A673 (cell line): Measurements from ENCODE around the genes BRPF1 and IRAK2.

GRCh38 chr3:8561554-8561880, 59.9 kb downstream of the LMCD1 start:
- PRO-cap, result no peak

DNA sequence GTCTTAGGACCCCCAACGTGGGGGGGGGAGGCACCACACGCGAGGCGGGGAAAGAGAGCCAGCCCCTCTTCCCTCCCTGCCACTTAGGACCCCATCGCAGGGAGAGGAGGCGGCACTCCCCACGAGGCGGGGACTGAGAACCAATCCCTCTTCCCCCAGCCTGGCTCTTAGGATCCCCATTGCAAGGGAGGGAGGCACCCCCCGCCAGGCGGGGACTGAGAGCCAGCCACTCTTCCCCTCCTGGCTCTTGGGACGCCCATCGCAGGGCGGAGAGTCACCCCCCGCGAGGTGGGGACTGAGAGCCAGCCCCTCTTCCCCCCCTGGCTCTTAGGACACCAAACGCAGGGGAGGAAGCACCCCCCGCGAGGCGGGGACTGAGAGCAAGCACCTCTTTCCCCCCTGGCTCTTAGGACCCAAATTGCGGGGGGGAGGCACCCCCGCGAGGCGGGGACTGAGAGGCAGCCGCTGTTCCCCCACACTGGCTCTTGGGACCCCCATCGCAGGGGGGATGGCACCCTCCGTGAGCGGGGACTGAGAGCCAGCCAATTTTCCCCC, 34.2 kb upstream of the SSUH2 start:
- PRO-cap, result no peak

- PRO-cap, result no peak
Measured at GRCh38 chr3:8960199-8960440, 3.2 kb downstream of the RAD18 start.

DNA sequence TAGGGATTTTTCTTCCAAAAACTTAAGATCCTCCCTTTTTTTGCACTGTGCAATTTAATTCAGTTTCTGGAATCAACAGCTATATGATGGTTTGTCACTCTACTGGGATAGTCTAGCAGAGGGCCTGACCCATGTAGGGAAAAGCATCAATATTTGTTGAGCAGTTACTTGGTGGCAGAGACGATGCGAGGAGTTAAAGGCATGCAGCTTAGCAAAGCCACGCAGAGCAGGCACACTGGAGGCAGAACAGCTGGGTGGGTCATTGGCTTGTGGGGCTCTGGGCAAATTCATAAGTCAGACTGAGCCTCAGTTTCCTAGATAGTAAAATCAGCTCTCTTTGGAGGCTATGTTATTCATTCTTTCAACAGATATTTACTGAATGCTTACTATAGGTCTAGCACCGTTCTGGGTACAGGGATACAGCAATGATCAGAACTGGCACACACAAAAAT, 449 bp upstream of the SRGAP3 start:
- PRO-cap, result no peak

DNA sequence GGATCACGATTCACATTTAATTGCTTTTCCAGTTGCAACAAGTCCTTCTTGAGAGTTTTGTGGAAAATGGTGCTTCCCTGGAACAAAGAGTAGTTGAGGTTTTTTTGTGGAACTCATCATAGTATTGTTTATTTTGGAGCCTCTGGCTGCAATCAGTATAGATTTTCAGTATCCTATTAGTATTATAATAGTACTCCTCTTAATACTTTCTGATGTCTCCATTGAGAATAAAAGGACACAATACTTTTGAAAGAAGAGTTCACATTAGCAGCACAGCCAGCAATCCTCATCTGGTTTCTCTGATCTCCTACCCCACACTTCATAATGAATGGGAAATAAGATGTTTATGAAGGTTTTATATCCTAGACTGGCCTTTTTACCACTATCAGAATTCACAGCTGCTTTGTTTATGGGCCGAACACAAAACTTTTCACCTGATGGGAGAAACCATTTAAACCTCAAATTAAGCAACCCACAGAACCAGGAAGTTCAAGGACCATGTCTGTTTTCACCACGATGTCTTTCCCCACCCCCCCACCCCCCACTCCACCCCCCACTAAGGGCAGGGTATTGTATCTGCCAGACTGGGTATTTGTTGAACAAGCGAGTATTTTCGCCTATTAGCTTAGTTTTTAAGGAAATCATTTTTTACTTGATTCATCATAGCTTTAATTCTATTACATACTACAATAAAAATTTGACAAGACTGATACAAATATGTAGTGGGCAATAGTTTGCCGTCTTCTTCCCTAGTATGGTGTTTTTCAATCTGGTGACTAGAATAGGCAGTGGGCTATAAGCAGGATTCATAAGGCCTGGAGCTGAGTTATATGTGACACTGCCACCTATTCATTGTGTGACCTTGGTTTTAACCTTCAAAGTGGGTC, 11.3 kb upstream of the SETD5 start:
- PRO-cap, result no peak

GRCh38 chr3:9386734-9387321, 10.6 kb upstream of the SETD5 start:
- PRO-cap, result no peak

- PRO-cap, result no peak
Measured at GRCh38 chr3:9399342-9399565, 1.8 kb downstream of the SETD5 start.

- PRO-cap, result no peak
Measured at GRCh38 chr3:9414843-9415261, 17.4 kb downstream of the SETD5 start.

DNA sequence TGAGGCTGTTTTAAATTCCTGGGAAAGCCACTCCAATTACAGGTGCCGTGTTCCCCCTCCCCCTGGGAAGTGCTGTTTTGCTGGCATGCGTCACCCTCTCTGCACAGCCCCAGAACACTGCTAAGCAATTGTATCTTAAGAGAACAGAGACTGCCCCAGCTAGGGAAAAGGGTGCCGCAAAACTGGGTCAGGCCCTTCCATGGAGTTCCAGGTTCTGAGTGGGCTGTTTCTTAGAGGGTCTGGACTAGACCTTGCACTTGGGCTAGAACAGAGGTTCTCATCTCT, 21.4 kb upstream of the CPNE9 start:
- PRO-cap, result no peak

DNA sequence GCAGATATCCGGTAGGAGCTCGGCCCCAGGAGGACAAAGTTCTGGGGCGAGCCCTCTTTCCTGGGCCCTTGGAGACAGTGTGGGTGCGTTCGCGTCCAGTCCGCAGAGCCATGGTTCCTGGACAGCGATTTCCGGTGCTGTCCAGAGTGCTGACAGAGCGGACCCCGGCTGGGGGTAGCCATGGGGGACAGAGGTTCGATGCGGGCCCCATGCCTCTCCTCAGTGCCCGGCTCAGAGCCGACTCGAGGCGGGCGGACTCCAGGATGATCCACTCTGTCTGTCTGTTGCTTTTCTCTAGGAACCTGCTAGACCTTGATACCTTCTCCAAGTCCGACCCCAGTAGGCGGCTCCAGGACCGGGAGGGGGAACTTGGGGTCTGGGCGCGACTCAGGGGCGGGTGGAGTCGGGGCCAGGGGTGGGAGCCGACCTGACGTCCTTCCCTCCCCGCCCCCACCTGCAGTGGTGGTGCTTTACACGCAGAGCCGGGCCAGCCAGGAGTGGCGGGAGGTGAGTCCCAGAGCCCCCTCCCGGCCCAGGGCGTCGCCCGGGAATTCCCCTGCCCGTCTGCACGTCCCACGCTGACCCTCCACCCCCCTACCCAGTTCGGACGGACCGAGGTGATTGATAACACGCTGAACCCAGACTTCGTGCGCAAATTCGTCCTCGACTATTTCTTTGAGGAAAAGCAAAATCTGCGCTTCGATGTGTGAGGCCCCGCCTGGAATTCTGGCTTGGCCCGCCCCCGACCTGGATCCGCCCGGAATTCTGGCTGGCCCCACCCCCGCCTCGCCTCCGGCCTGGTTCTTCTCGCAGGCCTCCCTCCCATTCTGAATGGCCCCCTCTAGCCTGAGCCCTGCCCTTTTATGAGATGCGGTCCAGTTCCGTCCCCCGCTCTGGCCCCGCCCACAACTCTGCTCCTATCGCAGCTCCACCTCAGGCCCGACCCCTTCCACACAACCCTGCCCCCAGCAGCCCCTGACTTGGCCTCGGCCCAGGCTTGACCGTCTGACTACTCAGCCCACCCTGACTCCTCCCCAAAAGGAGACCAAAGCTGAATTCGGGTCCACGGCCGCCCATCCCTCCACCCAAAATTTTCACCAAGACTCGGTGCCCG, 1.0 kb downstream of the CPNE9 start:
- PRO-cap, result no peak

- PRO-cap, result bidirectional peak, plus-strand start at chr3:9731293, minus-strand start at chr3:9731154; unidirectional peak, plus-strand start at chr3:9731499; bidirectional peak, plus-strand start at chr3:9731783, minus-strand start at chr3:9731762
Measured at GRCh38 chr3:9730816-9731951, at the start of gene BRPF1. TSS of gene BRPF1 (plus strand) at chr3:9731735.

- PRO-cap, result no peak
Measured at GRCh38 chr3:9916325-9916826, 522 bp upstream of the IL17RC start.

DNA sequence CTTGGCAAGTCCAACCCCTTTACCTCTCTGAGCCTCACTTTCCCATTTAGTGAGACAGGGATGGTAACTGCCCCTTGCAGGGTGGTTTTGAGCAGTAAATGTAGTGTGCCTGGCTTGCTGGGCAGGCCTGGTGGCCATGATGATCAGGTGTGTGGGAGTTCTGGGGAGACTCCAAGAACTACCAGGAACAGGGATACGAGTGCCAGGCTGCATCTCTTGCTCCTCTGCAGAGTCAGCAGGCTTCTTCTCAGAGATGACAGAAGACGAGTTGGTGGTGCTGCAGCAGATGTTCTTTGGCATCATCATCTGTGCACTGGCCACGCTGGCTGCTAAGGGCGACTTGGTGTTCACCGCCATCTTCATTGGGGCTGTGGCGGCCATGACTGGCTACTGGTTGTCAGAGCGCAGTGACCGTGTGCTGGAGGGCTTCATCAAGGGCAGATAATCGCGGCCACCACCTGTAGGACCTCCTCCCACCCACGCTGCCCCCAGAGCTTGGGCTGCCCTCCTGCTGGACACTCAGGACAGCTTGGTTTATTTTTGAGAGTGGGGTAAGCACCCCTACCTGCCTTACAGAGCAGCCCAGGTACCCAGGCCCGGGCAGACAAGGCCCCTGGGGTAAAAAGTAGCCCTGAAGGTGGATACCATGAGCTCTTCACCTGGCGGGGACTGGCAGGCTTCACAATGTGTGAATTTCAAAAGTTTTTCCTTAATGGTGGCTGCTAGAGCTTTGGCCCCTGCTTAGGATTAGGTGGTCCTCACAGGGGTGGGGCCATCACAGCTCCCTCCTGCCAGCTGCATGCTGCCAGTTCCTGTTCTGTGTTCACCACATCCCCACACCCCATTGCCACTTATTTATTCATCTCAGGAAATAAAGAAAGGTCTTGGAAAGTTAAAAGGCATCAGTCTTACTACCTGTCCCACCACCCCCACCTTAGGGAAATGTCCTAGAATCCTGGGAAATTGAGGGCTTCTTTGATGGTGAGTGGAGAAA, 7.8 kb downstream of the PRRT3 start:
- PRO-cap, result no peak

- PRO-cap, result no peak
Measured at GRCh38 chr3:9986461-9986737, 242 bp downstream of the EMC3 start.

DNA sequence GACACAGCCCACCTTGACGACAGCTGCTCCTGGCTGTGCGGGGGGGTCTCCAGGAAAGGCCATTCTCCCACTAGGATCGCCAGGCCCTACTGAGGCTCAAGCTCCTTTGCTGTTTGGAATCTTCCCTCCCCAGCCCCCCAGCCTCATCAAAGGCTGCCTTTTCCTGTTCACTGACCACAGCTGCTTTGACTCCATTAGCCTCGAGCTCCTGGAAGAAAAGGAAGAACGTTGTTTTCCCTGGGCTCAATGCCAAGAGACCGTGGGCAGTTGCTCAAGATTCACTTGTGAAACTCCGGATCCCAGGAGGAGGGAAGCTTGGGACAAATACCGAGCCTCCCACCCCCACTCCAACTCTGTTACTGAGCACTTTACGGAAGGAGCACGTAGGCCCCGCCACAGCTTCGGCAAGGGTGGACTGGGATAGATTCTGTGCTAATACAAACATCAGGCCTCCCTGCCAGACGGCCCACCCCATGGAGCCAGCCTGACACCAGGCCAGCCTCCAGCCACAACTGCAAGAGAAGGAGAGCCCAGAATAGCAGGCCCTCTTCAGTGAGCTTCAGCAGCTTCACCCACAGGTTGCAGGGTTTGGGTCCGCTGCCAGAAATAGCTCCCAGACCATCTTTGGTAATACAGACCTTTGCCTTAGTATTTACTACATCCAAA, 10.8 kb upstream of the FANCD2 start:
- PRO-cap, result no peak

- PRO-cap, result no peak
Measured at GRCh38 chr3:10142633-10143255, 1.2 kb downstream of the VHL start.

- PRO-cap, result unidirectional peak, plus-strand start at chr3:10164919
Measured at GRCh38 chr3:10164561-10165595, at the start of gene IRAK2. TSS of gene IRAK2 (plus strand) at chr3:10164919.

- PRO-cap, result no peak
Measured at GRCh38 chr3:10225795-10226805, 22.2 kb upstream of the TATDN2 start.

- PRO-cap, result no peak
Measured at GRCh38 chr3:10311822-10312473, 9.0 kb downstream of the SEC13 start.

DNA sequence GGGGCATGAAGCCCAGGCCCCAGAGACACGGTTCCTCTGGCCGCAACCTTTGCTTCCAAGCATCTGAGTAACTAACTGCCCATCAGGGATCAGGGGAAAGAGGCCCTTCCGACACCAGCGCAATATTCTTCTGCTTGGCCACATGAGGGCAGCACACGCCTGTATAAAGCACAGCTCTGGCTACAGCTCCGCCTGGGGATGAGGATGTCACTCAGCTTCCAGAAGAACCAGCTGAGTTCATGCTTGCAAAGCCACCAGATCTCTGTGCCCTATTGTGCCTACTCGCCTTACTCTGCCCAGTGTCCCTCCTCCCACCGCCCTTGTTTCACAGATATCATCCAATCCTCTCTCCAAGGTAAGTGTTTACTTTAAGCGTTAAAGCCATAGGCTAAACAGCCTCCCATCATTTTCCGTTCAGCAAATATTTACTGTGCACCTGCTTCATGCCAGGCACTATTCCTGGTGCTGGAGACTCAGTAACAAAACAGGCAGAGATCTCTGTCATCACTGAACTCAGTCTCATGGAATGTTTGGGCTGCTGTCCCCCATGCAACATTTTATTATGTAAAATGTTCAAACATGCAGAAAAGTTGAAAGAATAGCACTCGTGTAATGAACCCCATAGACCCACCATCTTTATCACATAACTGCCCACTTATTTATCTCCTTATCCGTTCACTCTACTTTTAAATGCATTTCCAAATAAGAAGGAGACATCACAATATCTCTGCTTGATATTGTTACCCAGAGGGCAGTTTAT, 57.2 kb upstream of the SLC6A11 start:
- PRO-cap, result no peak